MCF 10A (cell line): ENCODE measurements around a stretch of chr2.

GRCh38 chr2:100588057-100588686 is 25.4 kb downstream of the PDCL3 start:
- PRO-cap, result no peak
- RRBS, result no CpG with 5 or more reads among the region's 6 CpGs

DNA sequence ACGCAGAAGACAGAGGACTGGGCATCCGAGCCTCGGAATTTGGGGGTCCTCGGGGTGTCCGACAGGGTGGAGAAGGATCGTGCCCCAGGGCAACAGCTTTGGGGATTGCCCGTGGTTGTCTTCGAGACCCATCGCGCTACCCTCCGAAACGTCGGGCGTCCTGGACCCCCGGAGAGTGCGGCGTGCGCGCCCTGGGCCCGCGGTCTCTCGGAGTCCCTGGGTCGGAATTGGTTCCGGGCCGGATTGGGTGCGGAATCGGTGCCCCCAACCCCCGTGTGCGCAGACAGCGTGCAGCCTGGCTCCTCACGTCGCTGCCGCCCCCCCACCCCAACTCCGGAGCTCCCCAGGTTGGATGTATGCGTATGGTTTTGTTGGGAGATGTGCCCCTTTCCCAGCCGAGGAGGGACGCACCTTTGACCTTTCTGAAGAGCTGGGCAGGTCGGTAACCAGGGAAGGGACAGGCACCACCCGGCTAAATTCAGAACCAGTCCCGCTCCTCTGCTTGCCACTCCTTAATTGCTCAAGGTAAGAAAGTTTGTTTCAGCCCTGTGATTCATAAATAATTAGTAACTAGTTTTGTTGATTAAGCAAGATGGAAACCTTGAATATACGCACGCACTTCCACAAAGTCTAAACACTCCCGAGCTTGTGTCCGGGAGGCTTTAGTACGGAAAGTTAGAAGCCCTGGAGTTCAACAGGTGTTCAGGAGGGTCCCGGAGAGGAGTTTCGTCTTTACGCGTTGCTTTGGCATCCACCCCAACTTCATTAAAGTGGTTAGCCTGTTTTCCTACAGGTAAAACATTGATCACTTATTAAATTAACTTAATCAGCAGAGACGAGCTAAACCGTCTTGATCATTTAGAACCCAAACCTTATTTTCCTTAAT is 979 bp downstream of the NPAS2 start:
- PRO-cap, result bidirectional peak, plus-strand start at position 635 of the sequence, minus-strand start at position 518 of the sequence
- RRBS, result 42% methylated on average over 12 of the region's 51 CpGs

DNA sequence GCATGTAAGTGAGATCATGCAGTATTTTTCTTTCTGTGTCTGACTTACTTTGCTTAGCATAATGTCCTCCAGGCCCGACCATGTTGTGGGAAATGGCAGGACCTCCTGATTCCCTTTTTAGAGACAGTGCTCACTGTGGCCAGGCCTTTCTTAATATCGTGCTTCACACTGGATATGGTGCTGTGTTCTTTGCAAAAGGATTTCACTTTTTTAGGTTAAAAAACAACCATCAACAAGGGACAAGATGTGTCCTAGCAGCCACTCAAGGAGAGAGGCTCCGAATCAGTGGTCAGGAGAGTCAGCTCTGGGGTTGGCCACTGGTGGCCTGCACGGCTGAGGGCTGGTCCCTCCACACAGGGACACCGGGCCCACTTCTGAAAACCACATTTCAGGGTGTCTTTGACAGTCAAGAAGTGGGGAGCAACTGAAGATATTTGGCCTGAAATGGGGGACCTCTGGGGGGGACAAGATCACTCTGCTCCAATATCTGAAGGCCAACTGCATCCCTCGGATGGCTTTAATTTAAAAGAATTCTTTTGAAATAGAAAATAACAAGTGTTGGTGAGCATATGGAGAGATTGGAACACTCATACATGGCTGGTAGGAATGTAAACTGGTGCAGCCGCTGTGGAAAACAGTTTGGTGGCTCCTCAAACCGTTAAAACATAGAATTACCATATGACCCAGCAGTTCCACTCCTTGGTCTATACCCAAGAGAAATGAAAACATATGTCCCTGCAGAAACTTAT is 59.8 kb downstream of the NPAS2 start:
- PRO-cap, result no peak
- RRBS, result no CpG with 5 or more reads among the region's 8 CpGs

- PRO-cap, result no peak
- RRBS, result no CpG with 5 or more reads among the region's 3 CpGs
Measured at GRCh38 chr2:100904492-100905029, 84.6 kb downstream of the NPAS2 start.

GRCh38 chr2:100940866-100941758 is 61.0 kb upstream of the RPL31 start:
- PRO-cap, result no peak
- RRBS, result no CpG with 5 or more reads among the region's 17 CpGs

GRCh38 chr2:100946127-100946670 is 55.9 kb upstream of the RPL31 start:
- PRO-cap, result no peak
- RRBS, result no CpG with 5 or more reads among the region's 6 CpGs

DNA sequence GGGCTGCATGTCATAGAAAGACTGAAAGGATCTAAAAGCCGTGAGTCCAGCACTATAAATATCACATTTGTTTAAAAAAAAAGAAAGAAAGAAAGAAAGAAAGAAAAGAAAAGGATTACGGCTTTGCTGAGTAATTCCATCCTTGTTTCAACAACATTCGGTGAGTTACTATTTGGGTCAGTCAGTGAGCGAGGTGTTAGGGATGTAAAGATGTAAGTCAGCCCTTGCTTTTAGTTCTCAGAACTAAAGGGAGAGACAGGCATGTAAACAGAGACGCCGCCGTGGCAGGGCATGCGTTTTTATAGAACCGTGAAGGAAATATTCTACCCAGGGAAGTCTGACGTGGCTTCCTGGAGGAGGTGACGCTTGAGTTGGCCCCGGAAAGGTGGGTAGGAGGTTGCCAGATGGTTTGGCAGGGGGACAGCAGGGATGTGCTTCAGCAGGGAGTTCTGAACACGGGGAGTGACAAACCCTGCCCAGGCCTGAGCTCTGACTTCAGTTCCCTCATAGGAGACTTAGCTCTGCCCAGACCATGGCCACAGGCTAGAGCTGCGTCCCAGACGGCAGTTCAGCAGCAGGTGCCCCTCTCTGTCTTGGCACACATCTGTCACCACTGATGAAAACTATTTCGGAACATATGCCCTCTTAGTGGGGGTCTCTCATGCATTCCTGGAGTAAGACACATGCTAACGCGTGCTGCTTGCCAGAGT is 23.5 kb upstream of the RPL31 start:
- PRO-cap, result no peak
- RRBS, result no CpG with 5 or more reads among the region's 18 CpGs

DNA sequence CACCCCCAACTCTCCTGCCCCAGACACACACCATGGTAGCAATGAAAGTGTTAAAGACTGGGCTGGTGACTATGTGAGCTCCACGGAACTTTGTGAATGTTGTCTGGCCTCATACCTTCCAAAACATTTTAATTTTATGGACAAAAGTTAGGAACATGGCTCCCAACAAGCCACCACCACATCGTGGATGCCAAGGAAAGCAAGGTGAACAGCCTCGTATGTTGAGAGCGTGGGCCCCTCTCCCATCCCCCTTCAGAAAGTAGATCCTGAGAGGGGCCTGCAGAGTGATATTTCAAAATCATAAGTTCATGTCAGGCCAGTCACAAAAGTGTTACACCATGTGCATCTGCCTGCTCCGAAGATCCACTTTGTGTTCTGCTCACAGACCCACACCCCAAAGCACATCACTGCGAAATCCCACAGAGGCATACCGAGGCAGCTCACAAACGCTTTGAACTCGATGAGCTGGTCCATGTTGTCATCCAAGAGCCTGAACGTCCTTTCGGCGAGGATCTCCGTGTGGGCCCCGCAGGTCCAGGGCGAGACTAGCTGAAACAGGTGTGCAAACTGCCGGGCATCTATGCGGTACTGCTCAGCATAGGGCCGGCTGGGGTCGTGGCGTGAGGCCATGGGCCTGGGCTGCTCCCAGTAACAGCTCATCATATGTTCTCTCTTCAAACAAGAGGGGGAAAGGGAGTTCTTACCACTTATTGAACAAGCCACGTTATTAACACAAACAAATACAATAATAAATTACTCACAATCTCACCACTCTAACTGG is 20.0 kb downstream of the RPL31 start:
- PRO-cap, result no peak
- RRBS, result no CpG with 5 or more reads among the region's 21 CpGs

- PRO-cap, result no peak
- RRBS, result no CpG with 5 or more reads among the region's 9 CpGs
Measured at GRCh38 chr2:101110395-101110878, 40.7 kb downstream of the TBC1D8 start.

GRCh38 chr2:101111266-101111693 is 39.9 kb downstream of the TBC1D8 start:
- PRO-cap, result no peak
- RRBS, result no CpG with 5 or more reads among the region's 18 CpGs

GRCh38 chr2:101113230-101114301 is 37.6 kb downstream of the TBC1D8 start:
- PRO-cap, result no peak
- RRBS, result no CpG with 5 or more reads among the region's 11 CpGs

DNA sequence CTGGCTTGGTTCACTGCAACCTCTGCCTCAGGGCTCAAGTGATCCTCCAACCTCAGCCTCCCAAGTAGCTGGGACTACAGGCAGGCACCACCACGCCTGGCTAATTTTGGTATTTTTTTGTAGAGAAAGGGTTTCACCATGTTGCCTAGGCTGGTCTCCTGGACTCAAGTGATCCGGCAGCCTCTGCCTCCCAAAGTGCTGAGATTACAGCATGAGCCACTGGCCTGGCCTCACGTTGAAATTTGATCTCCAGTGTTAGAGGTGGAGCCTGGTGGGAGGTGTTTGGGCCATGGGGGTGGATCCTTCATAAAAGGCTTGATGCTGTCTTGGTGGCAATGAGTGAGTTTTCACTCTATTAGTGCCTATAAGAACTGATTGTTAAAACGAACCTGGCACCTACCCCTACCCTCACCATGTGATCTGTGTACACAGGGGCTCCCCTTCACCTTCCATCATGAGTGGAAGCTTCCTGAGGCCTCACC is 15.2 kb downstream of the TBC1D8 start:
- PRO-cap, result no peak
- RRBS, result no CpG with 5 or more reads among the region's 4 CpGs

- PRO-cap, result no peak
- RRBS, result no CpG with 5 or more reads among the region's 2 CpGs
Measured at GRCh38 chr2:101173818-101174397, 22.7 kb upstream of the TBC1D8 start.

- PRO-cap, result no peak
- RRBS, result no CpG with 5 or more reads among the region's 1 CpG
Measured at GRCh38 chr2:101231910-101232318, 20.8 kb upstream of the CNOT11 start.

- PRO-cap, result no peak
- RRBS, result no CpG with 5 or more reads among the region's 8 CpGs
Measured at GRCh38 chr2:101238751-101239331, 13.8 kb upstream of the CNOT11 start.

GRCh38 chr2:101253781-101254393 is 1.2 kb downstream of the CNOT11 start:
- PRO-cap, result no peak
- RRBS, result no CpG with 5 or more reads among the region's 12 CpGs

GRCh38 chr2:101257712-101258009 is 5.0 kb downstream of the CNOT11 start:
- PRO-cap, result no peak
- RRBS, result no CpG with 5 or more reads among the region's 6 CpGs

DNA sequence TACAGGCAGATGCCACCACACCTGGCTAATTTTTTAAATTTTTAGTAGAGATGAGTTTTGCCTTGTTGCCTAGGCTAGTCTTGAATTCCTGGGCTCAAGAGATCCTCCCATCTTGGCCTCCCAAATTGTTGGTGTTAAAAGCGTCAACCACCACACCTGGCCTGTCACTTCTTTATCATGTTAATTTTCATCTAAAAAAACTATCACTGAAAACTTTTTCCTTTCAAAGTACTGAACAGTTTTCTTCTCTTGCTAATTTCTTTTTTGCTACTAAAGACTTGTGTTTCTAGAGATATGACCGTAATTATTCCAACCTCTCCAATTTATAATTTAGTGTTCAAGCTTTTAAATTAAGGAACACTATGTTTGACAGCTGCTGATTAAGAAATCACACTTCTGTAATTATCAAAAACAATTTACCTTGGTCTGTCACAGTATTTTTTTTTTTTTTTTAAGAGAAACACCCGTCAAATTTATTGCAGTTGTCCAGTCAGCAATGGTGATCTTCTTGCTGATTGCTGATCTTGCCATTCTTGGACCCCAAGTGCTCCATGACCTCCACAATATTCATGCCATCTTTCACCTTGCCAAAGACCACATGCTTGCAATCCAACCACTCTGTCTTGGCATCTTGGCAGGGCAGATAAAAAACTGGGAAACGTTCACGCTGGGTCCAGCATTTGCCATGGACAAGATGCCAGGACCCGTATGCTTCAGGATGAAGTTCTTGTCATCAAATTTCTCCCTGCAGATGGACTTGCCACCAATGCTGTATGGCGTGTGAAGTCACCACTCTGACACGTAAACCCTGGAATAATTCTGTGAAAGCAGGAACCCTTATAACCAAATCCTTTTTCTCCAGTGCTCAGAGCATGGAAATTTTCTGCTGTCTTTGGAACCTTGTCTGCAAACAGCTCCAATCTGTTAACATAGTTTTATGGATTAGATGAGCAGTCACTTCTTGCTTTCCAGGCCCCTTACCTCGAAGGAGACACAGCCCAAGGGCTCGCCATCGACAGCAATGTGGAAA is 21.2 kb downstream of the CNOT11 start:
- PRO-cap, result no peak
- RRBS, result no CpG with 5 or more reads among the region's 11 CpGs

DNA sequence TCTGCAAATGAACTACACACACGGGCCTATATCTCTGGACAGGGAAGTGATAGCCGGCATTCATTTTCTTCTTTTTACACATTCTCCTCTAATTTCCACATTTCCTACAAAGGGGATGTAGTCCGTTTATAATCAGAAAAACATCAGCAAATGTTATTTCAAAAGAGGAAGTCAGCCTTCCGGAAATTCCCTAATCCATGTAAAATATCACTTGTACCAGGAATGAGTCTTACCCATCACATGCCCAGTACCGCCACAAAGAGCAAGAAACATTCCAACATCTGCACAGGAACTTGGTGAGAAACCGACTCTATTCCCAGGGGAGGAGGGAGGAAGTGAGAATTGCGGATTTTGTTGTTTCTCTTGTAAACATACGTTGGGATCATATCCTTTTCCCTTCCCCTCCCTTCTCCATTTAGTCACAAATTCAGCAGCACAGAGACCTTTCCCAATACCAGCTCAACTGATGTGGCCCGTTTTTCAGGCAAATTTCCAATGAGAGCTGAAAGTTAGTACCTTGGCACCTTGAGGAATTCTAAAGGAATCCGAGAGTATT is 10.7 kb downstream of the RFX8 start:
- PRO-cap, result no peak
- RRBS, result 67% methylated on average over 3 of the region's 10 CpGs

GRCh38 chr2:101567740-101568146 is 92.8 kb upstream of the RFX8 start:
- PRO-cap, result no peak
- RRBS, result no CpG with 5 or more reads among the region's 9 CpGs